ENCODE measurements around the gene FGFR3.

GRCh38 chr4:1248630-1249008, 311 bp downstream of the CTBP1 start:
- PRO-cap: bidirectional peak, plus-strand start at chr4:1248890, minus-strand start at chr4:1248706

- PRO-cap: no peak
These were observed 8.9 kb downstream of the MAEA start for GRCh38 chr4:1298495-1299048.

GRCh38 chr4:1311965-1312298, 22.2 kb downstream of the MAEA start:
- PRO-cap: no peak

- PRO-cap: no peak
These were observed 1.3 kb downstream of the UVSSA start for GRCh38 chr4:1348139-1348916.

GRCh38 chr4:1511926-1512243, 105.6 kb upstream of the NKX1-1 start:
- PRO-cap: no peak

GRCh38 chr4:1544818-1545336, 138.6 kb upstream of the NKX1-1 start:
- PRO-cap: bidirectional peak, plus-strand start at chr4:1545264, minus-strand start at chr4:1545116

- PRO-cap: no peak
These were observed 17.5 kb downstream of the TACC3 start for GRCh38 chr4:1738679-1739284.

DNA sequence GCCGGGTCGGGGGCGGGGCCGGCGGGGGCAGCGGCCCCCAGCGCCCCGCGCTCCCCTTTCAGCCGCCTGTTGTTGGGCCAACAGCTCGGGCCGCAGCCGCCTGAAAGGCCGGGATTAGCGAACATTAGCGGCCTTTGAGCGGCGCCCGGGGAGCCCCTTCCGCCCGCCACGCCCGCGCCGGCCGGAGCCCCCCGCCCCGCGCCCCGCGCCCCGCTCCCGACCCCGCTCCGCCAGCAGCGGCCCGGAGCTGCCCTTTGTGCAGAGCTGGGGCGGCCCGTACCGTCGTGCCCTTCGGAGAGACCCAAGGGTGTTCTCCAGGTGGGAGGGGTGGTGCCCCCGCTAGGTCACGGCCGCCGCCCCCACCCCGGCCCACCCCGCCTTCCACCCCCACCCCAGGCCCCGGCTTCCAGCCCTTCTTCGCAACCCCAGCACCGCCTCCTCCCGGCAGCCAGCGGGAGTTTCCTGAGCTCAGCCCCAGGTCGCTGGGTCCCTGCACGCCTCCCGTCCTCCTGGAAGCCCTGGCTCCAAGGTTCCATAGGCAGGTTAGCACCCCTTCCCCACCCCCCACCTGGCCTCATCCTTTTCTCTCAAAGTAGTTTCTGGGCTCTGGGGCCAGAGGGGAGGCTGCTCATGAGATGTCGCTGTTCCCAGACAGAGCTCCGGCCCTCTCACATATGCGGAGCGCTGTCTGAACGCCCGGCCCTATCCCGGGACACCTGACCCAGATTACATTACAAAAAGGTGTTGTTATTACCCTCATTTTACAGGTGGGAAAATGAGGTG, 25.3 kb upstream of the FGFR3 start:
- PRO-cap: no peak

- PRO-cap: no peak
These were observed 8.0 kb upstream of the FGFR3 start for GRCh38 chr4:1784967-1785585.

DNA sequence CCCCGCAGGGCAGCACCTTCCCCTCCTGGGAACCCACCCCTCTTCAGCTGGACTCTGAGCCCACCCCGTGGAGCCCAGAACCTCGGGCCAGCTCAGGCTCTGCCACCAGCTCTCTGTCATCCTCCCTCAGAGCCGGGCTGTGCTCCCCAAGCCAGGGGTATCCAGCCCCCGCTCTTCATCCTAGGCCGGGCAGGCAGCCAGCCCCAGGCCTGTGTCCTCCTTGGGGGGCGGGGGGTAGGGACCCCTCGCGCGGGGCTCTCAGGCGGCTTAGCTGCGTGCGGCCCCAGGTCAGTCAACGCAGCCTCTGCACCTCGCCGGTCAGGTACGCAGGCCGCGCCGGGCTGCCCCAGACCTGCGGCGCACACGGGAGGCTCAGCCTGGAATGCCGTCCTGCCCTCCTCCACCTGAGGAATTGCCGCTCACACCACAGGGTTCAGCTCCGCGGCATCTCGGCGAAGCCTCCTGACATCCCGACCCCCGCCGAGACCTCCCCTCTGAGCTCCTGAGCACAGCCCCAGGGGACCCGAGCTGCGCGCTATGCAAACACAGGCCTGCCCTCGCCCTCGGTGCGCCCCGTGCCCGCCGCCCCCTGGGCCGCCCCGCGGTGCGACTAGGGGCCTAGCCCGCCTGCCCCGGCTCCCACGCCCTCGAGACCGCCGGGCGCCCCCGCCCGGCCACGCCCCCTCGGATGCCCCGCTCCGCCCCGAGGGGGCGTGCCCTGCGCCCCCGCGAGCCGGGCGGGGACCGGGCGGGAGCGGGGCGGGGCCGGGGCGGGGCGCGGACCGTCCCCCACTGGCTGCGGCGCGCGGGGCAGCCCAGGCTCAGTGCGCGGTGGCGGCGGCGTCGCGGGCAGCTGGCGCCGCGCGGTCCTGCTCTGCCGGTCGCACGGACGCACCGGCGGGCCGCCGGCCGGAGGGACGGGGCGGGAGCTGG, at the start of gene FGFR3:
TSS of gene FGFR3 (plus strand) at position 824 of the 933 bp plus-strand sequence.
- PRO-cap: bidirectional peak, plus-strand start at position 824 of the sequence, minus-strand start at position 649 of the sequence

GRCh38 chr4:1842948-1843643, 12.9 kb downstream of the LETM1 start:
- PRO-cap: no peak

DNA sequence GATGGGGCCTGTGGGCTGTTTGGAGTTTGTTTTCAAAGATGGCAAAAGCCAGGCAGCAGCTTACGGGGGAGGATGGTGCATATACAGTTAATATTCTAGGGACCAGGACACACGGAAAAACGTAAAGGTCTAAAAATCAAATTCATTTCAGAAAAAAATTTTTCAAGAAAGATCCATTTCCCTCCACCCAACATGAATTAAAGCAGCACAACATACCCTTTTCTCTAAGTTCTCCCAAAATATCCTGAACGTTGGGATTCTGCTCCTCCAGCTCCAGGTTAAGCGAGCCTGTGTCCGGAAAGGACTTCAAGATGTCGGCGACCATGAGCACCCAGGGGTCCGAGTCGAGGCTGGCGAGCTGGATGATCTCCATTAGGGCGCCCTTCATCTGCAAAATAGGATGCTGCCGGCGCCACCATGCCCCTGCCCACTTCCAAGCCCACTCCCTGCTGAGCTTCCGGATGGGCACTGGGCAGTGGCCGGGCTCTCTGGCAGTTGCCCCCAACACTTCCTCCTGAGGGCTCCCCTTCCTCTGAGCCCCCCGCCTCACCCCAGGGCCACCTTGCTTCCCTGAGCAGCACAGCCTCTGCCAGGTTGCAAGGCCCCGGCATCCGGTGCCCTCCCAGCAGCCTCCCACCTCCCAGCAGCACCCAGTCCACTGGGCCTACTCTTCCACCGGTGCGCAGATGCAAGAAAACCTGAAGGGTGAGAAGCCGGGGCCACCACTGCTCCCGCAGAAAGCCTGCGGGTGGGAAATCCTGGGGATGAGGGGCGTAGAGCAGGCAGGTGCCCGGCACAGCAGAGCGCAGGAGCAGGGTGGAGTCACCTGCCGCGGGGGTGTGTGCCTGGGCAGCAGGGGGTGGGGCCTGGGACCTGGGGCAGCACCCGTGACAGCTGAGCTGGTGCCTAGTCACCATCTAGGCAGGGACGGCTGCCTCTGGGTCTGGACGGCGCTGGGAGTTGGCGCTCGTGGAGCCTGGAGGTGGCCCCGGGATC, 17.1 kb downstream of the NELFA start:
- PRO-cap: no peak

GRCh38 chr4:2071821-2072601, 12.9 kb downstream of the NAT8L start:
- PRO-cap: no peak

DNA sequence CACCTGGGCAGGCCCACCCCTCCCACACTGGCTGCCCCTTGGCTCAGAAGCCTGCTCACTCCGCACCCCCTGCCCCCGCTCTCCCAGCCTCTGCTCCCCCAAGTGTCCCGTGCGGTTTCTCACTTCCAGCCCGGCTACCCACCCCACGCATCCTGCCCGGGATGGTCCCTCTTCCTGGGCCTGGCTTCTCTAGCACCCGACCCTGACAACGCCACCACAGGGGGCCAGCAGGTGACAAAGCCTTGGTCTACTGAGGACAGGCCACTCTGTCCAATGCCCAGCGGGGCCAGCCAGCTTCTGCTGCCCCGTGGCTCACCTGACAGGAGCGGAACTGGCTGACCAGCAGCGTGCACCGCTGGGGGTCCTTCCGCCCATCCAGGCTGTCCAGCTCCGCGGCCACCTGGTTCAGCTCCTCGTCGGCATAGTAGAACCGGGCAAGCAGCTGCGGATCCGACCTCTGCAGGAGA, 64.8 kb downstream of the ZFYVE28 start:
- PRO-cap: no peak

- PRO-cap: no peak
These were observed 55.0 kb downstream of the ZFYVE28 start for GRCh38 chr4:2363183-2364110.

DNA sequence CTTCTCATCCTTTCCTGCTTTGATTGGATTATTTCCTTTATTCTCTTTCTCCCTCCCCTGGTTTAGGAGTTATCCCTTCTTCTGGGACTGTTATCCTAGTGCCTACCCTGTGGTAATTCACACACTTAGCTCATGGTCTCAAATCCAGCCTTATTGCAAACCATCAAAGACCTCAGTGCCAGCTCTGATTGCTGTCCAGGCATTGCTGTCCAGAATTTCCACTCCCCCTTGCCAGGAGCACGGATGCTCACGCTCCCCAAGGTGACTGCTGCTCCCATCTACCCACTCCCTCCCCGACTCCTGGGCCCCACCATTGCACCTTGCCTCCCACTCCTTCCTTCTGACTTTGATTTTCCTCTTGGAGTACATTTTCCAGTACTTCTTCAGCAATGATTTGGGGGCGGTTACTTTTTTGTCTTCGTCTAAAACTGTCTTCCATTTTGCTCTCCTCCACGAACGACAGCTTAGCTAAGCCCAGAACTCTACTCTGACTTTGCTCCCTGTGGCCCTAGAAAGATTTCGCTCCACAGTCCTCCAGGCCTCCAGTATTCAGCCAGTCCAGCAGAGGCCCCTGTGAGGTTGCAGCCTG, 11.5 kb downstream of the ZFYVE28 start:
- PRO-cap: no peak

- PRO-cap: no peak
These were observed 6.4 kb downstream of the ZFYVE28 start for GRCh38 chr4:2412155-2412430.

GRCh38 chr4:2503123-2503719, 33.2 kb upstream of the FAM193A start:
- PRO-cap: no peak

DNA sequence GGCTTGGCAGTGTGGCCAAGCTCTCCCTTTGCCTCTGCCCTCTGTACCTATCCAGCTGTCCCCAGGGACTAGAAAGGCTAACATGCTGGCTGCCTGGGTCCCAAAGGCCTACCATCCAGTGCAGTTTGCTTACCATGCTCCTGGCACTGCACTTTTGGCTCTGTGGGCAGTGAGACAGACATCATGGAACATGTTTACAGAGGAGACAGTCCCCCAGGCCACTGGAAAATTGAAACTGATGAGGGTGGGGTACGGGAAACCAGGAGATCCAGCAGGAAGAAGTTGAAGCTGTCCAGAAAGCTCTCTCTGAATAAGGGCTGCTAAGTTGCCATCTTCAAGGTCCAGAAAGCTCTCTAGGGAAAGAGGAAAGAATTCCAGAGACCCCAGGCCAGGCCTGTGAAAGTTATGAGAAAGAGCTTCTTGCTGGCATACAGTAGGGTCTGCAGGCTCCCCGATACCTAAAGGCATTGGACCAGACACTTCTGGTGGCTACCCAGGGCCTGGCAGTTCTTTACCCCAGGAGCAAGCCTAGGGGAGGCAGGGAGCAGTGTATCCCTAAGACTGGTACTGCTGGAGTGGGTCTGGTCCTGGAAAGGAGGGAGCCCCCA, 20.0 kb upstream of the FAM193A start:
- PRO-cap: no peak

DNA sequence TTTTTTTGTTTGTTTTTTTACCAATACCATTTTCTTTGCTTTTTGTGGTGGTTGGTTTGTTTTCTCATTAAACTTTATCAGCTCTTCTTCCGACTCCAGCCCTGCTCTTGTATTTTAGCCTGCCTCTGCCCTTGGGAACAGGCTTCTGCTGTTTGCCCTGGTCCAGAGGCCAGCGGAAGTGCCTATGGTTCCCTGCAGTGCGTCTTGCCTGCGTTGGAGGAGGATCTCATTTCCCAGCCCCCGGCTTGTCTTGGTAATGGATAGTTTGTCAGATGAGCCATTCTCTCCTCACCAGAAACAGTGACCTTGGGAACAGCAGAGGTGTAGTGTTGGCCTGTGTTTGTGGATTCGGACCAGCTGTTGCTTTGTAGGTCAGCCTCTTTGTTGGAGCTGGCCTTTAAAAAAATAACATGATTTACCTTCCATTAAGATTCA, 60.9 kb downstream of the FAM193A start:
- PRO-cap: no peak

Data from left cardiac atrium (tissue), 1 donor.